Gastrocnemius medialis (tissue), 3 donors: ENCODE data around the genes SYNJ2 and SYTL3.

DNA sequence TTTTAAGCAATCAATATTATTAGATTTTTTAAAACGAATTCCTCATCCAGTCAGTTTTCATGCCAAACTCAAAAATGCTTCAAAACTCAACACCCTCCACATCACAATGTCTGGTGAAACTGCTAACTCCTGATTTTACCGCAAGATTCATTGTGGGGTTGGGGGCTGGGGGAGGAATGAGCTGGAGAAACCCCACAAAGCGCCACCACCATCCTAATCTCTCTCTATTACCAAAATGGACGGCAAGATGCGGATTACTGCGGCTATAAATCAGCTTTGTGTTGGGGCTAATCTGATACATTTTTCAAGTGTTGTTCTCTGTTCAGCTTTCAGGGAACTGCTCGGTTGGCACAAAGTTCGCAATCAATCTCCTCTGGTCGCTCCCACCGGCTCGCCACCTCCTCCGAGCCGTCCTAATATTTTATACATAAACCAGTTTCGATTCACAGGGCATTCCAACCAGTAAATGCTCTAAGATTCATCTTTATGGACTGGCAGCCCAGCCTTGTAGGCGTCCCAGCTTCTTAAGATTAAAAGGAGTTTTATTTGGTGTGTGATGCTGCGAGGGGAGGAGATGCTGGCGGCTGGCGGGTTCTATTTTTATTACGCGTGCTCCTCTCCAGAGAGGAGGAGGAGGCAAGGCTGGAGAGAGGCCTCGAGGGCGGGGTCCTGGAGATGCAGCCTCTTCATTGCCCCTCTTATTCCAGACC is 83.5 kb downstream of the TMEM242 start:
- PRO-cap, result bidirectional peak, plus-strand start at position 622 of the sequence, minus-strand start at position 532 of the sequence
- RAMPAGE, long total RNA, 3 experiments, result no peak in any of the 3 experiments

DNA sequence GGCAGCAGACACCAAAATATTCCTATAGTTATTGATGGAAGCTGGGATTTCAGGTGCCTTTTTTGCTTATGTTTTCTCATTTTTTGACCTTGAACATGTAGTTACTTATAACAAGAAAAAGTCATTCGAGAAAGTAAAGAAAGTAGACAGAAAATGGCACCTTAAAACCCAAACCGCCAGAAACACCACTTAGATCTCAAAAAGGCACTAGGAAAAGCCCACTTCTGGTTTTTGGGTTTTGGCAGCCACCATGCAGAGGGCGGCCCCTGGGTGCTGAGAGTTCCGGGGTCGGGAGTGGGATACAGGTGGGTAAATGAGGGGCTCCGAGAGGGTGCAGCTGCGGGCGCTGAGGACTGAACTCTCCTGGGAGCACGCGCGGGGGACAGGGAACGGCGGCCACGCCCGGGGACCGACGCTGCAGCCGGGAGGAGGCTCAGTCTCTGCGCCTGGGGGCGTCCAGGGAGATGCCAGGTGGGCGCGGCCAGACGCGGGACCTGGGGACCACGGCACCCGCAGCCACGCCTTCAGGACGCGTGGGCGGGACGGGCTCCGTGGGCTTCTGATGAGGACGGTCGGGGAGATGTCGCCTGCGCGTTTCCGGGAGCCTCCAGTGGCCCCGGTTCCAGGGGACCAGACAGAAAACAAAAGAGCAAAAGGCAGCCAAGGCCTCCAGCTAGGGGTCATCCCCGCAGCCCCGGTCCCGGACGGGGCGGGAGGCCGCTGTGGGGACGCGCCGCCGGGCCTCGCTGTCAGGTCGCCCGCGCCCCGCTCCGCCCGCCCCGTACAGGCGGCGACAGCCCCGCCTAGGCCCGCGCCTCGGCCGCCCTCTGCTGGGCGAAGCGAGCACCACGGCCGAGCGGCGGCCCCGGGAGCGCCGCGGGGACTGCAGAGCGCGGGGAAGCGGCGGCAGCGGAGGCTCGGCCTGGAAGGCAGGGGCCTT is 49.0 kb downstream of the TMEM242 start:
- PRO-cap, result unidirectional peak, plus-strand start at position 846 of the sequence
- RAMPAGE, long total RNA, 3 experiments, result no peak in any of the 3 experiments

DNA sequence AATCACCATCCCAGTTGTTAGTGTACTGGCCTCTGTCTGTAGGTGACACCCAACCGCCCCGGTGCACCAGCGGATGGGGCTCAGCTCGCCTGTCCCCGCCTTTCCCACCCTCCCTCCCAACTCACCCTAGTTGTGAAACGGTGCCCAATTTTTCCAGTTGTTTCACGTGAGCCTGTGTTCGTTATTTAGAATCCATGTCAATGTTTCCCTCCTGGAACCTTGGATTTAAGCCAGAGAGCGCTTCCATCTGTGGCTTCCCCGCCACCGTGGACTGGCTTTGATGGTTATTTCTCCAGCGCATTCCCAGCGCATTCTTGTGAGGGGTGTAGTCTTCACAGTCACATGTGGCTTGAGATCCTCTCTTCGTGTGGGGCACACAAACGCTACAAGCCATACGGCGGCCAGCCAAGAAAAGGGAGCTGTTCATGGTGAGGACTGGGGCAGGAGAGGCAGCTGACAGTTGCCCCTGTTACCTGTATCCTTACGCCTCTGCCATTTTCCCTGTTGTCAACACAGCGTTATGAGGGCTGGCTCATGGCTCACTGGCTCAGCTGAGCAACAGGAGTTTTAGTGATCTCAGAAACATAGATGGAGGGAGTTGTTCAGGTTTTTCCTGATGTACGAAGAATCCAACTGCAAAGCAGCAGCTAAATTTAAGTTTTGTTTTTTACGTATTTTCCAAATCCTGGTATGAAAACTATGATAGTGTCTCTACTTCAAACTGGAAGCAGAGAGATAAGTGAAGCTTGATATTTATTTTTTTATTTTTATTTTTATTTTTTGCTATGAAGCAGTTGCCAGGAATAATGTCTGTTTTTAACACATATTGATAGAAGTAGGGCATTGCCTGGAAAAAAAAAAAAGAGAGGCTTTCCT is 137.8 kb downstream of the ZDHHC14 start:
- PRO-cap, result no peak
- RAMPAGE, long total RNA, 3 experiments, result no peak in any of the 3 experiments

- PRO-cap, result no peak
- RAMPAGE, long total RNA, 3 experiments, result no peak in any of the 3 experiments
Observed at GRCh38 chr6:157647336-157648137, 175.5 kb upstream of the SNX9 start.

DNA sequence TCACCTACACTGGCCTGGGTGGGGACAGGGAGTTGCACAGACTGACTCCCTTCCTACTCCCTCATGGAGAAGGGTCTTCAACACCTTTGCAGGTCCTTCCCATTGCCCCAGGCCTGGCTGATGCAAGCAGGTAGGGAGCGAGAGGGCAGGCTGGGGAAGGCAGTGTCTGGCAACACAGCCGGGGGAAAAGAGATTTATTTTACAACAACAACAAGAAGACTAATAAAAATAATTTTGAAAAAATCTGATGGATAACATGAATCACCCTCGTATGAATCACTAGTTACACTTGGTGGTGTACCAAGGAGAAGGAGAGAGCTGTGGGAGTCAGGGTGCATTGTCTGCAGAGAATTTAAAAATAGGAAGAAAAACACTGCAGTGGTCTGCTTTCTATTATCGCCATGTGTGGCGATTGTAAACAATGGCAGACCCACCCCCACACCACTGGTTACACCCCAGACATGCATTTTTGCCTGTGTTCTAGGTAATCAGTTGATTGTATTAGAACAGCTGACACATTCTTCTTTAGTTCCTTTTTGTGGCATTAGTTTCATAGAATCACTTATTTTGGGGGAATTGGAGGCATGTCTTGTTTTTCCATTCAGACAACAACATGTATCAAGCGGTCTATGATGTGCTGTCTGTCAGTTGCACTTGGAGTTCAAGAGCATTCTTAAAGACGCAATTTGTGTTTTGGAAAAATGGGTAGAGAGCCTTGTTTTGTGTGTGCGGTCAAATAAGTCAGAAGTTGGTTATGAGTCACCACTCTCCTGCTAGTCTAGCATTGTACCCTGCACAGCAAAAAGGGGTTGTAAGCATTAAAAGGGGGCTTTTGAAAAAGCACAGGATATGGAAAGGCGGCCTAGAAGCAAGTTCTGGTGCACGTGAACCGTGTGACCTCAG is 62.0 kb upstream of the SNX9 start:
- PRO-cap, result no peak
- RAMPAGE, long total RNA, 3 experiments, result no peak in any of the 3 experiments

GRCh38 chr6:157935479-157936249 is 46.0 kb upstream of the SYNJ2 start:
- PRO-cap, result no peak
- RAMPAGE, long total RNA, 3 experiments, result no peak in any of the 3 experiments

DNA sequence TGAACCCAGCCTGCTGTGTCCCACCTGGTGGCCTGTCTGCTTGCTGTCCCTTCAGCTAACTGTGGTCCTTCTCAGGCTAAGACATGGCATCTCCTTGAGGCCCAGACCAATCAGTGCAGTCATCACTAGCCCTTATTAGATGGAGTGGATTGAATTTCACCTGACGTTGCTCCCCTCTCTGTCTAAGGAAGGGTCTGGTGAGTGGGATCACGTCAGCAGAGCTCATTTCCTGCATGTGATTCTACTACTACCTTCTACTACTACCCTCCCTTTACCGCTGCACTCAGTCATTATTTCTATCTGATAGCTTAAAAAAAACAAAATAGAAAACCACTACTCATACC is 28.0 kb upstream of the SYNJ2 start:
- PRO-cap, result no peak
- RAMPAGE, long total RNA, 3 experiments, result no peak in any of the 3 experiments

DNA sequence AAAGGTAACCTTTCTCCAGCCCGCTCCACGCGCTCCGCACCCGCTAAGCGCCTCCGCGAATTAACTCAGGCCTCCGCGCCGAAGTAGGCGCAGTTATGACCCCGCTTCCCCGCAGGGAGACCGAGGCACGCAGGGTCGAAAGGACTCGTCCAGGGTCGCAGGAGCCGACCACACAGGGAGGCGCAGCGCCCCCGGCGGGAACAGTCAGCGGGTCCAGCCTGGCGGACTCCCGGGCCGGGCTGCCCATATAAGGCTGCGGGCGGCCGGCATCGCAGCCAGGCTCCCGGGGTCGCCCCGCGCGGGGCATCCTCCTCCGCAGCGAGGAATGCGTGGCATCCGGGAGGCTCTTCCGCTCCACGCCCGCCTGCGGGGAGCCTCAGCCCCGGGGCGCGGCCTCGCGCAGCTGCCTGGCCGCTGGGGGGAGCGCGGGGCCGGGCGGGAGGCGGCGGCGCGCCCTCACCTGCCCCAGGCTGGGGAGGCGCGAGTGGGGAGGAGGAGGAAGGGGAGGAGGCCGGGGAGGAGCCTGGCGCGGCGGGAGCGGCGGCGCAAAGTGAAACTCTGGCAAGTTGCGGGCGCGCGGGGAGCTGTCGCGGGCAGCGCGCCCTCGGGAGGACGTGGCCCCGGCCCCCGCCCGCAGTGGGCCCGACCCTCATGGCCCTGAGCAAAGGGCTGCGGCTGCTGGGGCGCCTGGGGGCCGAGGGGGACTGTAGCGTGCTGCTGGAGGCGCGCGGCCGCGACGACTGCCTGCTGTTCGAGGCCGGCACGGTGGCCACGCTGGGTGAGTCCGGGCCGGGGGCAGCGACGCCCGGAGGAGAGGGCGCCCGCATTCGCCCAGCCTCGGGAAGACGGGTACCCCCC is at the start of gene SYNJ2:
Gene SYNJ2, plus strand, starts transcription at position 553 of the 858 bp plus-strand sequence.
- PRO-cap, result bidirectional peak, plus-strand start at position 564 of the sequence, minus-strand start at position 405 of the sequence
- RAMPAGE, long total RNA, 3 experiments, result no peak in any of the 3 experiments

- PRO-cap, result no peak
- RAMPAGE, long total RNA, 3 experiments, result no peak in any of the 3 experiments
Observed at GRCh38 chr6:157982674-157983263, 1.1 kb downstream of the SYNJ2 start.

GRCh38 chr6:157985289-157985871 is 3.7 kb downstream of the SYNJ2 start:
- PRO-cap, result no peak
- RAMPAGE, long total RNA, 3 experiments, result no peak in any of the 3 experiments

DNA sequence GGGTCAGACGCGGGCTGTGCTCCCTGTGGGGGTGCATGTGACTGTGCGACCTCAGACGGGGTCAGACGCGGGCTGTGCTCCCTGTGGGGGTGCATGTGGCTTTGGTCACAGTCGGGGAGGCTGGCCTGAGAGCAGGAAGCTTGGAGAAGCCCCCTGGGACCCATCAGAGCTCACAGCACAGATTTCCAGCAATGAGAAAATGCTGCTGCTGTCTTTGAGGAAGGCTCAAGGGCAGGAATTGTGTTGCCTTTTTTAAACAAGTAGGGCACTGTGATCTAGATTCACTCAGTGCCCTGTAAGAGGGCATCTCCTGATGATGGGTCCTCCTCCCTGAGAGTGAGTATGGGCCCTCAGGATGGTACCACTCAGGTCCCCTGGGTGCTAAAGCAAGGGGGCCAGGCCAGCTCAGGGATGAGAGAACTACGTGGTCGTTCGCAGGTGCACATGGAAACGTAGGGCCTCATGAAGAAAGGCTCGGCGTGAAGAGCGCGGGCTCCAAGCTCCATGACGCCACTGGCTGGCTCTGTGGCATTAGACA is 50.5 kb downstream of the SYNJ2 start:
- PRO-cap, result no peak
- RAMPAGE, long total RNA, 3 experiments, result no peak in any of the 3 experiments

GRCh38 chr6:158037643-158038089 is 56.0 kb downstream of the SYNJ2 start:
- PRO-cap, result no peak
- RAMPAGE, long total RNA, 3 experiments, result no peak in any of the 3 experiments

DNA sequence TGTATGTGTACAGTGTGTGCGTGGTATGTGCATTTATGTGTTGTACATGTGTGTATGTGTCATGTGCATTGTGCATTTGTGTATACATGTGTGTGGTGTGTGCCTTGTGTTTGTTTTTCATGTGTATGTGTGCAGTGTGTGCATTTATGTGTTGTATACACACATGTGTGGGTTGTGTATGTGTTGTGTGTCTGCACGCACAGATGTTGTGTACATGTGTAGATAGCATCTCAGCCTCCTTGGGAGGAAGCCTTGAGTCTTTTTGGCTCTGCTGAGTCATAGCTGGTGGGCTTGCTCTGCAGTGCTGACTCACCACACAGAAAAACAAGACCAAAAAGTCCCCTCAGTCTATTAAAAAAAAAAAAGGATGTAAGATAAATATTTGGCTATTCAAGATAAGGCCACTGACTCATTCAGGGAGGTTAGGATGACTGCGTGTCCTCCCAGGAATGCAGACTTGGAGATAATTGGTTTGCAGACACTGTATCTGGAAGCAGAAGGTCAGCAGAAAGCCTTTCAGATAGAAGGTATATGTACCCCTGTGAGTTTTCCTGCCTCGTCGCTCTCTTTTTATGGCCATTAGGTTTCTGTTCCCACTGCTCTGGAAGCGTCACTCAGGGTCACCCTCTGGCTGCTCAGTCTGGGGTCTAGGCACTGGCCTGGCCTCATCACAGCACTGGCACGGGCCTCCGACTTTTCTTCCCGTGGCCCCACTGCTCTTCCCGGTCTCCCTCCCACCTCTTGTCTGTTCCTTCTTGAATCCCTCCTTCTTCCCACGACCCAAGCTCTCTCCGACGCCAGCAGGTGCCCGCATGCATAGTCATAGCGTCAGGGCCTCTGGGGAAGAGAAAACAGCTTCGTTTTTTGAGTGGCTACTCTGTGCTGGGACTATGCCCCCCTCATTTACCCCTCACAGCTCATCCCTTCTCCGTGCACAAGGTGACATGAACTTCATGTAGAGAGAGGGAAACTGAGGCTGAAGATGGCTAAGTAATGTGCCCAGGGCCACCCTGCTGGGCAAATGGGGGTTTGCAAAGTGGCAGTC is 58.8 kb downstream of the SYNJ2 start:
- PRO-cap, result no peak
- RAMPAGE, long total RNA, 3 experiments, result no peak in any of the 3 experiments

DNA sequence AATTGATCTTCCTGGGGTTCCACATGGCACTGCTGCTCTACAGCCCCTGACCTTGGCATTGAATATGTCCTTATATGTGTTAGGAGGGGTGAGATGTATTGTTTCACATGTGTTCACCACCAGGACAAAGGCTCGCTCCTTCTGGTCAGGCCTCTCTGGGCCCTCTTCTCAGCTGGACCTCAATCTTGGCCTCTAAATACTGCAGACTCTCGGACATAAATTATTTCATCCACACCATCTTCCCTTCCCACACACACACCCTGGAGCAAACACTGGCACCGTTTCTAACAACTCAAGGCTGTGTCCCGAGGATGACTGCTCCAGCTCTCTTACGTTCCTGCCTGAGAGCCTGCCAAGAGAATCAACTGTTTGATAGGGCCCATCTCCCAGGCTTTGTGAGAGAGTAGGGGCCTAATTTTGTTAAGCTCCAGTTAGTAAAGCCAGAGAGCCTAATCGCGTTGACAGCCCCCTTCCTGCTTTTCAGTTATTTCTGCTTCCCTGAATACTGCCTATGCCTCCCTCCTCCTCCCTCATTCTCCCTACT is 118.3 kb upstream of the TMEM181 start:
- PRO-cap, result no peak
- RAMPAGE, long total RNA, 3 experiments, result no peak in any of the 3 experiments

DNA sequence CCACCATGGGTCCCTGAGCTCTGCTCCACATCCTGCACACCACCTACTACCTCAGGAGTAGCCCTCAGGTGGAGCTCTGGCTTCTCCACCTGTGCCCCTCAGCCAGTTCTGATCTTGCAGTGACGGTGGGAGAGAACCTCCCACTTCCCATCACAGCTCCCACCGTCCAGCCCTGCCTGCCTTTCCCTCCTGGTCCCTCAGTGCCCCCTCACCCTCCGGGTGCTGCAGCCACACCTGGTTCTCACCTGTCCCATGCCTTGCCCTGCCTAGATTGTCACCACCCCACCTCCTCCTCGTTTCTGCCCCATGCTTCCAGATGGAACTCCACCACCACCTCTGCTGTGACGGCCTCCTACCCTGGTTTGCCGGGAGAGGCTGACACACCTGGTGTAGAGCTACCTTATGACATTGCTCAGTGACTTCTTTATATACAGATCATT is 66.1 kb upstream of the TMEM181 start:
- PRO-cap, result no peak
- RAMPAGE, long total RNA, 3 experiments, result no peak in any of the 3 experiments

DNA sequence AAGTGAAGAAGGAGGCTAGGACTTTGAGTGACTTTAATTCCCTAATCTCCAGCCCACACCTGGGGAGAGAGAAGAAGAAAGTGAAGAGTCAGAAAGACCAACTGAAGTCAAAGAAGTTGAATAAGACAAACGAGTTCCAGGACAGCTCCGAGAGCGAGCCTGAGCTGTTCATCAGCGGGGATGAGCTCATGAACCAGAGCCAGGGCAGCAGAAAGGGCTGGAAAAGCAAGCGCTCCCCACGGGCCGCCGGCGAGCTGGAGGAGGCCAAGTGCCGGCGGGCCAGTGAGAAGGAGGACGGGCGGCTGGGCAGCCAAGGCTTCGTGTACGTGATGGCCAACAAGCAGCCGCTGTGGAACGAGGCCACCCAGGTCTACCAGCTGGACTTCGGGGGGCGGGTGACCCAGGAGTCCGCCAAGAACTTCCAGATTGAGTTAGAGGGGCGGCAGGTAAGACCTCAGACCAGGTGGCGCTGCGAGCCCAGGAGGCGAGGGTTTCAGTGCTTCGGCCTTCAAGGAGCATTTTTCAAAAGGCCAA is 56.1 kb upstream of the TMEM181 start:
- PRO-cap, result no peak
- RAMPAGE, long total RNA, 3 experiments, result no peak in any of the 3 experiments

DNA sequence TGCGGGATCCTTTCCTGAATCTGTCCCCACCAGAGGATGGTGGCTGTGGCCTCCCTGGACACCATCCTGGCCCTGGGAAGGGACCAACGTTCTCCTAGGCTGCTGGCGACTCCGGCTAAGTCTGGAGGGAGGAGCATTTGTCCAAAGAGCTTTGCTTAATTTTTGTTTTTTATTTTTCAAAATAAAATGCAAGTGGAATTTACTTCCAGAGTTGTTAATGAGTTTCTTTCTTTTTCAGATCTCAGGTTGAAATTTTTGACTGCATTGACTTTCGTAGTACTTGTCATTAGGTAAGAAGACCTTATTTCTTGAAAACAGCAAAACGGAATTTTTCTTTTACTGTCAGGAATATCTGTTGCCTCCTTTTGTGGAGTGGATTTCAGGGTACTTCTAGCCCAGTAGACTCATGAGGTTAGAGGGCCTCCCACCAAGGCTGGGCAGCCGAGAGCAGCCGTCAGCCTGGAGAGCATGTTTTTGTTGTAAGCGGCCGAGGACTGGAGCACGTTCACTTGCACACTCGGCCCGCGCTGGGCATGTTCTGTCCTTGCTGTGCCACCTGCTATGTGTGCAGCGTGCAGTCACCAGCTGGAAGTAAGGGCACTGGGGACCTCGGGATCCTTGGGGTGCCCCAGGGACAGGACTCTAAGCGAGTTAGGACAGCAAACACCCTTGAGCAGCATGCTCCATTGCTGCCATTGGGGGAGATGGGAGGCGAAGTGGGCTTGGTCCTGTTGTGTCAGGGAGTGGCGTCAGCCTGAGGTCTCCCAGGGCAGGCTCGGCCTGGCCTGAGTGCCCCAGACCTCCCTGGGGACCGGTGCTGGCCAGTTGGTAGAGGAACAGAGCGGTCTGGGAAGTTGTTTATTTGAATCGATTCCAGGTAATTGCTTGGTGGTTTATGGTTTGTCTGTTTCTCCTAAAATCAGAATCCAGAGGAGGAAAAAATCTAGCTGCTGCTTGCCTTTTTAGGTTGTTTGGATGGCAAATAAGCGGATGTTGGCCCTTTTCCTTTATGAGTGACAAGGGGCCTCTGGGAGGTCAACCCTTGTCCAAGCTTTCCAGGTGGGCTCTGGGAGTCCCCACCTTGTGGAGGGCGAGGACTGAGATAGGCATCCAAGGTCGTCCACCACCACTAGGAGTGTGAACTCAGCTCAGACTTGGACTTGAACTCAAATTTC is 18.7 kb downstream of the DYNLT1 start:
- PRO-cap, result no peak
- RAMPAGE, long total RNA, 3 experiments, result no peak in any of the 3 experiments

GRCh38 chr6:158640661-158640882 is 4.0 kb downstream of the DYNLT1 start:
- PRO-cap, result no peak
- RAMPAGE, long total RNA, 3 experiments, result no peak in any of the 3 experiments

DNA sequence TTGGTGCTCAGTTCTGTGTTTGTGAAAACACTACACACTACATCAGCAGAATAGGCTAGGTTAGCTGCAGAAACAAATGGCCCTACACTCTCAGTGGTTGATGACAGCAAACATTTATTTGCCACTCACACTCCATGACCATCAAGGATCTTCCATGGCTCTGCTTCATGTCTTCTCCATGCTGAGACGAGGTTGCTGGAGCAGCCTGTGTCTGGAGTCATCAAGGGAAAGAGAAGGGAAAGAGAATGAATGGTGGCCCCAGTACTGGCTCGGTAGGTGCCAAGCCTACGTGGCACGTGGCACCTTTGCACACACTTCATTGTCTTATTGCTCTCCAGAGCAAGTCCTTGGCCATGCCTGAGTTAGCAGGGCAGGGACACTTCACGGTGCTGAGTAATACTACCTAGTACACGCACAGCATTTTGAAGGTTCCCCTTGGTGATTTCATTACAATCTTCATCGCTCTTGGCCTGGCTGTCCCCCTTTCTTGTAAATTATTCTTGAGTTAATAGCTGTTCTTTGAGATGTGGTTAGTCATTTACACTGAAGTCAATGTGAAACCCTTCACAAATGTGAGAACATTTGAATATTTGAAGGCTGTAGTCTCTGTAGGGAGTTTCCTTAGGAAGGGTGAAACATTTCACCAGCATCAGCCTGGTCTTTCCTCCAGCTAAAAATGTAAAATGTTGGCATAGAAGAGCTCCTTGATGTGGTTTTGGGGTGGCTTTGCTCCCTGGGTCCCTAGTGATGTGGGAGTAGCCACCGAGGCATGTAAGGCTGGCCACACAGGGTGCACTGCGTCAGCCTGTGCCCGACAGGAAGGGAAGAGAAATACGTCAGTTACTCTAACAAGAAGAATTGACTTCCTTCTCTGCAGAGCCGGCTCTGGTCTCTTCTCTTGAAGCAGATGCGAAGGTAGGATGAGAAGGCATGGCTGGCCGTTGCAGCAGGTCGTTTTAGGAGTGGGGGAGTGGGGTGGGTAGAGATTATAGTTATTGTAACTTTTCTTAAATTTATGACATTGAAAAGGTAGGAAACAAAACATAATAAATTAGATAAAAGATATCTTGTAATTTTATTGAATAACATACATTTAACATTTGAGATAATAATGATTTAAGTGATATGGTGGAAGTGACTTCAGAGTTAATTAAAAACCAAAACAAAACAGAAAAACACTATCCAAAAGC is at the start of gene SYTL3:
Gene SYTL3, plus strand, starts transcription at position 891 of the 1,190 bp plus-strand sequence.
- PRO-cap, result bidirectional peak, plus-strand start at position 861 of the sequence, minus-strand start at position 749 of the sequence
- RAMPAGE, long total RNA, 3 experiments, result no peak in any of the 3 experiments

GRCh38 chr6:158704073-158704962 is 54.5 kb downstream of the SYTL3 start:
- PRO-cap, result no peak
- RAMPAGE, long total RNA, 3 experiments, result no peak in any of the 3 experiments